ENCODE measurements around a stretch of chr10.

DNA sequence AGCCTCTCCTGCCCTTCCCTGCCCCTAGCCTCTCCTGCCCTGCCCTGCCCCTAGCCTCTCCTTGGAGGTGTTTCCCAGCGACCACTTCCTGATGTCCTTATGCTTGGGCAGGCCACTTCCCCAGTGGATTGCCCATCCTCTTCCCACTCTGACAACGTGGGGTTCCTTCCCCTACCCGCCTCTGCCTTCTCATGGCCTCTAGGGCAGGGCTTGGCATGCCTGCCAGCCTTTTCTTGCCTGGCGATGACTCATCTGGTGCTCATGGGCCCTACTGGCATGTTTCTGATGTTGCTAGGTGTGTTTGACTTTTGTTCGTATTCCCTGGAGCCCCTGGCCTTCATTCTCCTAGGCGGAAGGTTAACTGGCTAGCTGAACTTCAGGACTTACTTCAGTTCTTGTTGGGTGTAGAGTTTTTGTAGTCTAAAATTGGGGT is 21.3 kb downstream of the PRXL2A start:
- RRBS, 2 experiments, result no CpG with 5 or more reads among the region's 6 CpGs

- RRBS, 2 experiments, result no CpG with 5 or more reads among the region's 13 CpGs
Measured at GRCh38 chr10:80463899-80464503, 9.9 kb downstream of the TSPAN14 start.

DNA sequence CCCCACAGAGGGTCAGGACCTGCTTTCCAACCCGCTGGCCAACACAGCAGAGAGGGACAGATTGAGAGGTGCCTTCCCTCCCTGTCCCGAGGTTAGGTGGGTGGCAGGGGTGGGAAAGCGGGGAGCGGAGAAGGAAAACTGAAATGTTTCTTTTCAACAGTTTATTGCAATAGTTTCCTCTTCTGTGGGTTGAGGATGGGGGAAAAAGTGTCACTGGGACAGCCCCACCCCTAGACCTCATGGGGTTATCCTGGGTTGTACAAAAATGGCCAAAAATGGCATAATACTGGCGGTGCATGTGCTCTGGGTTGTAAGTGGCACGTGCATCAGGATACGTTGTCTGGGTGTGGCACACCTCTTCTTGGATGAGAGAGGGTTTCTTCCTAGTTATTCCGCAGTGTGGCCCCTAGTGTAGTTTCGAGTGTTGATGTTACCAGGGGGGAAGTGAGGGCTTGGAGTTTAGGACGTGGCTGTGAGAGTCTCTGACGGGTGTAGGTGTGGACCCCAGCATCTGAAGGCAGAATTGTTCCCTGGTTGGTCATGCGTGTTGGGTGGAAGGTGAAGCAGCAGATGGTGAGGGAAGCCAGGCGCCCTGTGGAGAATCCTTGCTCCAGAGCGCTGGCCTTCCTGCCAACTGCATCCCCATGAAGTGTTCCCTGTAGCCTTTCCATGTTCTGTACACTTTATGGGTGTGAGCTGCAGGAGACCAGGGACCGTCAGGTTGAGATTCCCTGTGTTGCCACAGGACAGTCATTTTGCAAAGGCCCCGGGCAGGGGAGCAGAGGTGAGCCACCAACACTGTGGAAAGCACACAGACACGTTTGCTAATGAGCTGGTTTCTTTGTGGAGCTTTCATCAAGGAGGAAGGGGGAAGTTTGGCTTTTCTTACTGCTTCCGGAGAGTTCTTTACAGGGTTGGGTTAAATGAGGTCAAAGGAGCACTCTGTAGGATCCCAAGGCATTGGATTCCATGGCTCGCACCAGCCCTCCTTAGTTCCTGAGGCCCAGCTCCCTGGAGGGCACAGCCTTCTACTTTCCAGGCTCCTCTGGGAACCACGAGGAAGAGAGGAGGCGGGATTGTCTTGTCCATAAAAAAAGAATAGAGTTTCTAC is 31.9 kb downstream of the TSPAN14 start:
- RRBS, 2 experiments, result no CpG with 5 or more reads among the region's 21 CpGs

DNA sequence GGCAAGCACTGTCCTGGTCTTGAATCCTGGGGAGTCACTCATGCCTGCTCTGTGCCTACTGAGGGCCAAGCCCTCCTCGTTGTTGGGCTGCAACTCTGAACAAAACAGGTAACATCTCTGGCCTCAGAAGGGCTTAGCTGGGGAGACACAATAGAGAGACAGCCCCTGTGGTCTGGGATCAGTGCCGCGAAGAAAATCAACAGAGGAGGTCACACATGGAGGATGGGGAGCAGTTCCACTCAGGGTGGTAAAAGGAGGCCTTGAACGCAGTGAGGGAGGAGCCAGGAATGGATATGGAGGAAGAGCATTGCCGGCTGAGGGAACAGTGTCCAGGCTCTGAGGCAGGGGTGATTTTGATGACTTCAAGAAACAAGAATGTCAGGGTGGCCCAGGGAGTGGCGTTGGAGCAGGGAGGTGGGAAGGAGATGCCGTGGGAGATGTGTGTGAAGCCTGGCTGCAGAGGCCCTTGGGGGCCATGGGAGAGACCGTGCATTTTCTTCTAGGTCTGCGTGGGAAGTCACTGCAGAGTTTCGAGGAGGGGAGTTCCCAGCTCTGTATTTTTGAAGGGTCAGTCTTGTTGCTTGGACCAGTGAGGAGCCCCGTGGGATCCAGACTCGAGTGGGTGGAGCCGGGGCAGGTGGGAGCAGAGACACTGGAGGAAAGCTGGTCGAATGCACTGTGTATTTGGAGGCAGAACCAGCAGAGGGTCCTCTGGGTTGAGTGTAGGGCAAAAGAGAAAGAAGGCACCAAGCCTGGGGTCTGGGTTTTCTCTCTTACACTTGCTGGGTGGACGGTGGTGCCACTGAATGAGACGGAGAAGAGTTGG is 35.7 kb upstream of the SH2D4B start:
- RRBS, 2 experiments, result no CpG with 5 or more reads among the region's 16 CpGs

- RRBS, 2 experiments, result no CpG with 5 or more reads among the region's 6 CpGs
Measured at GRCh38 chr10:80552060-80552731, 14.5 kb downstream of the SH2D4B start.

DNA sequence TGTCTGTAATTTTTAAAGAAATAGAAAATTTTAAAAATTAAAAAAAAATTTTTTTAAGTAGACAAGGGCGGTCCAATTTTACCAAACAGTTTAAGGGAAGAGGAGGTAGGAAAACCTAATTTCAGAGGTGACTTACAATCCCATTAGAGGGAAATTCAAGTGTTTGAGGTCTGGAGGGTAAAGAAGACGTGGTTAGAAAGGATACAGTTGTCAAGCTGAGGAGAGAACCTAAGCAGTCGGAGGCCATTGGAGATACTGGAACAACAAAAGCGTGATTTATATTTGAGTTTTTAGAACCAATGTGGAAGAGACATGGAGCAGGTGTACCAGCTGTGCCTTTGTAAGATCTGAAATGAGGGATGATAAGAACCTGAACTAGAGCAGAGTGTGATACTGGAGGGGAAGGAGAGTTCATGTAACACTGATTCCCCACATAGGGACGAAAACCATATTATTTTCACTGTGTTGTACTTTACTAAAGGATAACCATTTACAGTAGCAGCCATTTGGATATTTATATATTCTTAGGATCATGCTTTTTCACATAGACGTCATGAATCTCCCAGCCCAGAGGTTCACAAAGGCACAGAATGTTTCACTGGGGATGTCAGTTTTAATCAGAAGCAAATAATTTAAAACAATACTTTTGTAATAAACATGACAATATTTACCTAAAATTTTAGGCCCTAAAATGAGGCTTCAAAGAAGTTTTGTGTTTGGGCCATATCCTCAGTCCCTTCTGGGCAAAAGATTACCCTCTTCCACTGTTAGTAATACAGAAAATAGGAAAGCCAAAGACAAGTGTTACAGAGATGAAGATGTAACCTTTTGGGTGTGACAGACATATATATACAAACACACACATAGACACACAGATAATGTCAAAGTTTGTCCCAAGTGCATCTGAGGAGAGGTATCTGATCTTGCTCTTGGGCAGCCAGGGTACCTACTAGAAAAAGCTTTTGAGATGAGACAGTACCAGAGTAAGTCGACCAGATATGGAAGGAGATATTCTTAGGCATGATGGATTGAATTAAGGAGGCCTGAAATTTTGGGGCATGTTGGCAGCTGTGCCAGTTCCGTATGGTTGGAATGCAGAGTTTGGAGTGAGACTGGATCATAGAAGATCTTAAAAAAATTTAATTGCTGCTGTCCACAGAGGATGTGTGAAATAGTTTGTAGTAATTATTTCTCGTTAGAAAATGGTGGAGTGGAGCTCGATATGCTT is 7.1 kb downstream of the GHITM start:
- RRBS, 2 experiments, result no CpG with 5 or more reads among the region's 10 CpGs

GRCh38 chr10:84171555-84172728 is 1.7 kb upstream of the GPR15LG start:
- RRBS, 2 experiments, result no CpG with 5 or more reads among the region's 24 CpGs

GRCh38 chr10:84280098-84280638 is 35.3 kb downstream of the RGR start:
- RRBS, 2 experiments, result no CpG with 5 or more reads among the region's 24 CpGs

- RRBS, 2 experiments, result no CpG with 5 or more reads among the region's 4 CpGs
Measured at GRCh38 chr10:84329345-84329578, 873 bp downstream of the CCSER2 start.

- RRBS, 2 experiments, result no CpG with 5 or more reads among the region's 16 CpGs
Measured at GRCh38 chr10:84329969-84331110, 2.0 kb downstream of the CCSER2 start.

DNA sequence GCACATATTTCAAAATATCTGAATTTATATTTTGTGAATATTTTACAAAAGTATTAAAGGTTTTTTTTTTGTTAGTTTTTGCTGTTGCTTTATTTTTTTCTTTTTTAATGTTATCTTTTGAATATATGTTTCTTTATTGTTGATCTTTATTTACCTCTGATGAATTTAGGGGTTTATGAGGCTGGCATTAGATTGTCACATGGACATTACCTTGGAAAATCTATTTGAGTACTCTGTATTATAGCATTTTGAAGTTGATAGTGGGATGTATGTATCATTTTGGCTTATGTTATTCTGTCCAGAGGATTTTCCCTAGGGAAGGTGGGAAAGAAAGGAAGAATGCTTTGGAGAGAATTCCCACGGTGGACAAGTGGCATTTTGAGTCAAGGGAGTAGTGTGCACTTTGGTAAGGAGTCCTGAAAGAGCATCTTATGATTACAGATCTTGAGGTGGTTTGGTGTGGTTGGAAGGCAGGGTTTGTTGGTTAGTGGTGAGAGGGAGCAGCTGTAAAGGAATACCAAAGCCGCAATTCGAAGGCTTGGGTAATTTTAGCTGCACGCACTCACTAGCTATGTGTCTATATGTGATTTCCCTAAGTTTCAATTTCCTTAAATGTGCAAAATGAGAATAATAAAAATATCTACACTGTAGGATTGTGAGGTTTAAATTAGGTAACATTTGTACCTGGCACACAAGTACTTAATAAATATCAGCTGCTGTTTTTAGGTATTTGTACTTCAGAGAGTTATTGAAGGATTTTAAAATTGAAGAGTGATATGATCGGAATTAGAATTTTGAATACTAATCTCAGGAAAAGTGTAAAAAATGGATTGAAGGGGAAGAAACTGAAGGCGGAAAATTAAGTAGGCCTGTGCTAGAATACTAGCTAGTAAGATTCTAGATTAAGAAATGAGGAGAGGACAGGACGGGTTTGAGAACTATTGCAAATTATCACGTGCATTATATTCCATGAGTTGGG is 16.2 kb downstream of the CCSER2 start:
- RRBS, 2 experiments, result no CpG with 5 or more reads among the region's 8 CpGs

GRCh38 chr10:85364053-85364392 is 1002.6 kb downstream of the GRID1 start:
- RRBS, 2 experiments, result no CpG with 5 or more reads among the region's 5 CpGs

GRCh38 chr10:85741516-85742059 is 625.0 kb downstream of the GRID1 start:
- RRBS, 2 experiments, result no CpG with 5 or more reads among the region's 4 CpGs

DNA sequence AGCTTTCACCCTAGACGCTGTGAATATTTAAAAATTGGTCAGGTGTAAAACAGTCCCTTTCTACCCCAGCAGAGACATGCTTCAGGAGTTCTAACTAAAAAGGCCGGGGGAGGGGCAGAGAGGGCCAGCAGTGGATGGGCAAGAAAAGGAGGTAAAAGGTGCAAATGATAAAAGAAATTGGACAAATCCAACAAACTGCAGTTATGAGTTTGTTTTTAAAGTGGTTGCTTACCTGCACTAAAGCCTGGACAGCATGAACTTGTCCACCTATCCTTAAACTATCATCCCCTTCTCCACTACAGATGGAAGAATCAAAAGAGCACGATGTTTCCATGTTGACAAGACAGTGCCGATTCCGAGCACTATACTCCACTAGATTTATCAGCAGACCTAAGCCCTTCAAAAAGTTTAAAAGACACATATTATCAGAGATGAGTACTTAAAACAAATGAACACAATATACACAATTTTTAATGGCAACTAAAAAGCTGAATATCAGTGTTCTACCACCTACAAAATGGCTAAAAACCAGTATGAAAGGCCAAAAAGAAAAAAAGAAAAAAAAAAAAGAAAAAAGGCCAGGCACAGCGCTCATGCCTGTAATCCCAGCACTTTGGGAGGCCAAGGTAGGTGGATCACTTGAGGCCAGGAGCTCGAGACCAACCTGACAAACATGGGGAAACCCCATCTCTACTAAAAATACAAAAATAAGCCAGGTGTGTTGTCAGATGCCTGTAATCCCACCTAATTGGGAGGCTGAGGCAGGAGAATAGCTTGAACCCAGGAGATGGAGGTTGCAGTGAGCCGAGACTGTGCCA is 69.6 kb downstream of the WAPL start:
- RRBS, 2 experiments, result no CpG with 5 or more reads among the region's 8 CpGs

DNA sequence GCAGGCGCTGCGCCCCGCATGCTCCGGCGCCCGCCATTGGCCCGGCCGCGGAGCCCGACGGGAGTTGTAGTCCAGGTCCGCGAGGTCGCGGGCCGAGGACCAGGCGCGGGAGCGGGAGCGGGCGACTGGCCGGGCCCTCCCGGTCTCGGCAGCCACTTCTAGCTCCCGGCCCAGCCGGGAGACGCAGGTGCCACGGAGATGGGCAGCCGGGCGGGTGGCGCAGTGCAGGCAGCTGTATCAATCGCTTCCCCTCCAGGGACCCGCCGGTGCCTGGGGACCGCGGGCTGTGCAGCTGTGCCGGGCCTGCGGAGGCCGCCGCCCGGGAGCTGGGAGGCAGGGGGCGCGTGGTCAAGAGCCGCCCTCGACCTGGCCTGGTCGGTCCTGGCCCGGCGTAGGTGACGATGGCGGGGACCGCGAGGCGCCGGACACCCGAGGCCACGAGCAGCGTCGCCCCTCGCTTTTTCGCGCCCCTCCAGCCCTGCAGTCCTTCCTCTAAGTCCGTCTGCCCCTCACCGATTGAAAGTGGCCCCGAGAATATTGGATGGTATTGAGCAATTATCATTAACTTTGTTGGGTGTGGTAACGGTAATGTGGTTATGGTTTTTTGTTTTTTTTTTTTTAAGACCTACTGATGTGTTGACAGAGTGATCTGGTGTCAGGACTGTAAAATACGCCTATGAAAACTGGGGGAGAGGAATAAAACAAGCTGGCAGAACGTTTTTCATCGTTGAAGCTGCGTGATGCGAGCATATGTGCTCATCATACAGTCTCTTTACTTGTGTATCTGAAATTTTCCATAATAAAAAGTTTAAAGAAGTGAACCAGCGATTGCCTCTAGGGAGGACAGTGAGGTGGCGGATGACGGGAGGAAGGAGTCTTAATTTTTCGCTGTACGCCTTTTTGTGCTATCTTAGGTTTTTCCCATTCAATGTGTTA is 542 bp upstream of the WAPL start:
- RRBS, 2 experiments, result under 1 to 1% methylated on average over 24 of the region's 75 CpGs

- RRBS, 2 experiments, result no CpG with 5 or more reads among the region's 11 CpGs
Measured at GRCh38 chr10:86693638-86694178, 25.4 kb downstream of the LDB3 start.

GRCh38 chr10:86712420-86712701 is 44.0 kb downstream of the LDB3 start:
- RRBS, 2 experiments, result no CpG with 5 or more reads among the region's 7 CpGs

- RRBS, 2 experiments, result no CpG with 5 or more reads among the region's 4 CpGs
Measured at GRCh38 chr10:86759024-86759770, 2.8 kb downstream of the BMPR1A start.

GRCh38 chr10:86843347-86844011 is 87.1 kb downstream of the BMPR1A start:
- RRBS, 2 experiments, result no CpG with 5 or more reads among the region's 3 CpGs